HCT116 (cell line): ENCODE measurements around a stretch of chr1.

DNA sequence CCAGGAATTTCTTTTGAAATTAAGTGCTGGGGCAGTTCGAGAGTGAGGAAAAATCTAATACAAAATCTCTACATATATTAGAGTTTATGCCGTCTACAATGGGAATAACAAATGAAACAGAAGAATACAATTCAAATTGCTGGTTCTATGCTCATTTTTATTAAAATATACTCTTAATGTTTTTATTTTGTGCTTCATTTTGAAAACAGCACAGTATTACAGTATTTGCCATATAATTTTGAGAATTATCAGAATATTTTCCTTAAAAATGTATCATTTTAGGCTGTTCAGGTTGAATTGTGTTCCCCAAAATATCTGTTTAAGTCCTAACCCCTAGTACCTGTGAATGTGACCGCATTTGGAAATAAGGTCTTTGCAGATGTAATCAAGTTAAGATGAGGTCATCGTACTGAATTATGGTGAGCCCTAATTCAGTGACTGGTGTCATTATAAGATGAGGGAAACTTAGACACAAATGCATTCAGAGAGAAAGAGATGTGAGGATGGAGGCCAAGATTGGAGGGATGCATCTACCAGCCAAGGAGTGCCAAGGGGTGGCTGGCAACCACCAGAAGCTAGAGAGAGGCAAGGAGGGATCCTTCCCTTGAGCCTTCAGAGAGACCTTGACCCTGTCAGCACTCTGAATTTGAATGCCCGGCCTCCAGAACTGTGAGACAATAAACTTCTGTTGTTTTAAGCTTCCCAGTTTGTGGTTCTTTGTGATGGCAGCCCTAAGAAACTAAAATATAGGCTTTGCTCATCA is 4.0 kb downstream of the RAB4A start:
- RRBS, result no CpG with 5 or more reads among the region's 5 CpGs

DNA sequence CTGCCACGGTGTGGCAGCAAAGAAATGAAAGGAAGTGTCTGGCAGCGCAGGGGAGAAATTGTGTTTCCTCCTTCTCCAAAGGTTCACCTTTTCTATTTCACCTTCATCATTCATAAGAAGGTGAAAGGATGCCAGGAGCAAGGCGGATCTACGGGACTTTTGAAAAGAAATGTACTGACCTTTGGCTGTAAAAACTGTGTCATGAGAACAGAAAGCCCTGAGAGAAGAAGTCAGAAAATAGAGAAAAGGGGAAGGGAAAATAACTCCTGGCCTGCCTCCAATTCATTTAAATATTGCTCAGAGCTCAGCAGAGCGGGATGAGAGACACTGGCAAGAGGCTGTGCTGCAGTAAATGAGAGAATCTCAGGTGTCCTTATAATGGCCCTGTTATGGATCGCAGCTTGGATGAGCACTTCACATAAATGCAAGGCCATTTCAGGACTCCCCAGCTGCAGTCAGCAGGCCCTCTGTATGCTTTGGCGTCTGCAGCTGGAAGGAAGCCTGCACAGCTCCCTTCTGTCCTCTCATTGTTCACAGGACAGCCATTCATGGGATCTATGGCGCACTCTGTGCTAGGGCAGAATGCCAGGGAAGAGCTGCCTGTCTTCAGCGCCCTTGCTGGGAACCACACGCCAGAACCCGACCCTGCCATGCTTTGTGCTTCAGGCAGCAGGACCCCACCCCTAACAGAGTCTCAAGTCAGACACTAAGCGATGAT is 20.5 kb upstream of the ABCB10 start:
- RRBS, result no CpG with 5 or more reads among the region's 12 CpGs

GRCh38 chr1:229753680-229754273 is 127.7 kb downstream of the URB2 start:
- RRBS, result no CpG with 5 or more reads among the region's 7 CpGs

- RRBS, result no CpG with 5 or more reads among the region's 19 CpGs
Measured at GRCh38 chr1:230083894-230085269, 17.3 kb downstream of the GALNT2 start.

DNA sequence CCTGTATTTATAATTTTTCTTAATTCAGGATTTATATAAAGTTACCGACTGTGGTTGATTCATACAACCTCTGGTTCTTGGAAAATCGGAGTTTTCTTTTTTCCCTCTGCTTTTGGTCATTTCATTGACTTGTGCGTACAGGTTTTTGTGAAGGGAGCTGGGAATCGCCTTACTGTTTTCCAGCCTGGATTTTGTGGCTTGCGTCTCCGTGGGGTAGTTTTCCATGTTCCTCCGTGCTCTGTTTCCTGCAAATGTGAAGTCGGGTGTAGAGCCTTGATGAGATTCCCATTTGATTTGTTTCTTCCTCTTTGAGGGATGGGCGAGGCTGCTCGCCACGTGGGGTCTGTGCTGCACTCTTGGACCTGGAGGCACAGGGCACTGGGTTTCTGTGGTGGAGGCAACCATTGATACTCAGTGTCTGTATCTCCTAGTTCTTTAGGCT is 52.1 kb downstream of the GALNT2 start:
- RRBS, result no CpG with 5 or more reads among the region's 11 CpGs

GRCh38 chr1:230150363-230150586 is 83.2 kb downstream of the GALNT2 start:
- RRBS, result no CpG with 5 or more reads among the region's 3 CpGs

- RRBS, result no CpG with 5 or more reads among the region's 14 CpGs
Measured at GRCh38 chr1:230270565-230271387, 155.4 kb downstream of the PGBD5 start.

DNA sequence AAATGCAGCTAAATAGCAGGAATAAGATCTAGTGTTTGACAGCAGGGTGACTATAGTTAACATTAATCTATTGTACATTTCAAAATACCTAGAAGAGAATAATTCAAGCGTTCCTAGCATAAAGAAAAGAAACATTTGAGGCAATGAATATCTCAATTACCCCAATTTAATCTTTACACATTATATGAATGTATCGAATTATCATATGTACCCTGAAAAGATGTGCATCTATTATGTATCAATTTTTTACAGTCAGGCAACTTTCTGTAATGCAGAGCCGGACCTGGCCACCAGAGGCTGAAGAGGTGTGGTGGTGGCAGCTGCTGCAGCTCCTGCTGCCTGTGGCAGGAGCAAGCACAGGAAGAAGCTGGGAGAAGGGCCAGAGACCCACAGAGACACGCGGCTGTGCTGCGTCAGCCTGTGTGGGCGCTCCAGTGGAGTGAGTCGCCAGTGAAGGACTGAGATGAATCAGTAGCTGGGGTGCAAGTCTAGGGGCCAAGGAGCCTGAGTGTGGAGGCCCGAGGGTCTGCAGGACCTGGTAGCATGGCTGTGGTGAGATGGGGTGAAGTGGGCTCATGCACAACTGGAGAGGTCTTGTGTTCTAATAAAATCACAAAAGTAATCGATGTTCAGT is 74.3 kb upstream of the COG2 start:
- RRBS, result no CpG with 5 or more reads among the region's 10 CpGs

GRCh38 chr1:230643921-230644640 is 1.8 kb downstream of the COG2 start:
- RRBS, result no CpG with 5 or more reads among the region's 6 CpGs

GRCh38 chr1:230754725-230755569 is 7.8 kb downstream of the CAPN9 start:
- RRBS, result 59% methylated on average over 2 of the region's 8 CpGs

- RRBS, result no CpG with 5 or more reads among the region's 8 CpGs
Measured at GRCh38 chr1:230773059-230773535, 25.9 kb downstream of the CAPN9 start.

DNA sequence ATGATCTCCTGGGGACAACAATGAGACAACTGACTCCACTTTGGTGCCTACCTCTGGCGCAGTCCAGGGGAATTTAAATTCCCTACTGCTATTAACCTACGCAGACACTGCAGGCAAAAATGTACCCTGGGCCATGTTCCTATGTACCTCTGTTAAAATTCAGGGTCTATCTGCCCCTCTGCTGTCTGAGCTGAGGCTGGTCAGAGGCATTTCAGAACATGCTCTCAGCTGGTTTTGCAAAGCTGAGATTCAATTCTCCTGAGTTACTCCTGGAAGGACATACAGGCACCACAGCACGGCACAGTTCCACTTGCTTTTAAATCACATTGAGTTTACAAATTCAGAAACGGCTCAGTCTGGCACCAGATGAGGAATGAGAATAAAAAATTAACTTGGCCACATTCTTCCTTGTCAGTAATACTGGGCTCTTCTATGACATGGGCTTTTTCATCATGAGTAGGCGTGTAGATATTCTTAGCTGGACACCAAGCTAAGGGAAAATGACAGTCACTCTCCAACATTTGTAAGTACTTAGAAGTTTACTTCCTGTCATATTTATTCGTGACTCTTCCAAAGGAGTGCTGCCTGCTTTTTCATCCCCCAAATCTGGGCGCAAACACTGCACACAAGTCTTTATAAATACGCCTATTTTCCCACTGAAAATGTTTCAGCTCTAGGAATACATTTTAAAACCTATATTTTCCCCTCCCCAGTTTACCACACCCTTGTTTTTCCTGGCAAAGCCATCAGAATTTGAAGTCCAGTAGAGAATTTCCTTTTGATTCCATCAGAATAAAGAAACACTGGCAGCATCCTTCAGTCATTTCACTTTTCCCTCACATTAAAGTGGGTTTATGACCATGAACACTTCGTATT is 1.9 kb downstream of the C1orf198 start:
- RRBS, result no CpG with 5 or more reads among the region's 9 CpGs

DNA sequence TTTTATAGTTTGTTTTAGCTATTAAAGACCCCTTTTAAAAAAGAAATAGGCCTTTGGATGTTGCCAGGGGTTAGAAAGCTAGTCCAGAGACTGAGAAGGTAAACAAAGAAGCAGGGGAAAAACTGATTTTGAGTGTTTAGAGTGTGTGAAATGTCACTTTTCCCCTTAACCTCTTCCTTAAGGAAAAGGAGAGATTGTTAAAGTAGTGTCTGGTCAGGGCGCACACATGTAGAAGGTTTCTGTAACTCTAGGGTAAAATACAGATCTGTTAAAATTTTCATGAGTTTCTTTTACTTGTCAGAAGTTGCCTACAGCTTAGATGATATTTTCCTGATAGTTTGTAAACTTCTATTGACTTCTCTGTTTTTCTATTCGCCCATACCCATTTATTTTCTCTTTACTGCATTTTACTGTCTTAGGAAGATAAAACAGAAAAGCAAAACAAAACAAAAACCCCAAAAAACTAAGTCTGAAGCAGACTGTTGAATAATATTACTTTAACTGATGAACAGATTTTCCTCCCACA is 50.3 kb downstream of the DISC1 start:
- RRBS, result no CpG with 5 or more reads among the region's 2 CpGs

DNA sequence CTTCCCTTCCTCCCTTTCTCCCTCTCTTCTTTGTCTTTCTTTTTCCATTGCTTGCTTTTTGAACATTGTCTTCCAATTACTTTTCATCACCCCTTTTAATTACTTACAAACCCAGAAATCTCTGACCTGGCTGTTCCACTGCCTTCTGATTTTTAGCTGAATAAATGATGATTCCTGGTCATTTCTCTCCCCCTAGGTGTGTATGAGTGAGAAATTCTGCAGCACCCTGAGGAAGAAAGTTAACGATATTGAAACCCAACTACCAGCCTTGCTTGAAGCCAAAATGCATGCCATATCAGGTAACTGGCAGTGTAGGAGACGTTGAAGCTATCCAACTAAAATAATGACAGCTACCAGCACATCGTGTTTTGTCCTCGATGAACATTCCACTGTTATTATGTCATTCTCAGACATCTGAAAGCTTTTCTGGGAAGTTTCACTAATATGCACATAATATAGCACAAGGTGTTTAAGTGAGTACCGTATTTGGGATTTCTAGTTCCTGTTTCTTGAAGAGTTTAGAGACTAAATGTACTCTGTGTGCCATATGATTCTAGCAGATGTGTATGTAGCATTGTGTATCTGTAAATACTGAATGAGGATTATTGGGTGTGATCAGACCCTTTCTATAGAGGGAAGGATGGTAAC is 173.4 kb downstream of the DISC1 start:
- RRBS, result no CpG with 5 or more reads among the region's 5 CpGs

DNA sequence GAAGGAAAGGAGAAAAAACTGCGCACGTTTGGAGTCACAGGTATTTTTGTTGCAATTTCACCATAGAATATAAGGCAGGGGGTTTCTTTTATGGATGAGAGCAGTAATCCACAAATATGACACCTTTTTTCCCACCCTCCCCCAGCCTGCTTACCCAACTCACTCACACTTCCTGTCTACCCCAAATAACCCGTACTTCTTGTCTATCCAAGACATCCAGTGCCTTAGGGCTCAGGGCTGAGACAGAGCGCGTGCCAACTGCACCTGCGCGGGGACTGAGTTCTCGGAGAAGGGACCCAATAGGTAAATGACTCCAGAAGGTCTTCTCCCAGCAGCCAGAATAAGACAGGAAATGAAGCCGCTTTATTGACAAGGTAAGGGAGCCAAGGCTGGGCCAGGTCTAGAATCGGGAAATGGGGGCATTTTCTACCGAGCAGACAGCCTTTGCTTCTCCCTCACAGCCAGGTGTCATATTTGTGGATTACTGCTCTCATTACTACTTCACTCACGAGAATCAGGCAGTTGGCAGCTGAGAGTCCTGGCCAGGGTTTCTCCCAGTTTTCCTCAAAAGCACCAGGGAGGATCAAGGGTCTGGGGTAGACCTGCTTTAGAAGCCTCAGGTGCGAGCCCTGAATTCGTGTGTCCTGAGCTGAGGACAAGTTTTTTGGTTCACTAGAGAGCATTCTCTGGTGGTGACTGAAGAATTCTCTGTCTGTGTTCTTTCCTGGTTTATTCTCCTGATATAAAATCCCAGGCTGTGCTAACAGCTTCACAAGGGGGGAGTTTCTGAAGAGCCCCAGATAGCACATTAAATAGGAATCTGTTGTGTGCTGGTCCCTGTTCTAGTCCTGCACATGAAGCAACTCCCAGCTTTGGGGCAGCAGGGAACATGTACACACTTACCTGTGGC is 368.8 kb downstream of the SIPA1L2 start:
- RRBS, result no CpG with 5 or more reads among the region's 14 CpGs

- RRBS, result no CpG with 5 or more reads among the region's 4 CpGs
Measured at GRCh38 chr1:232291273-232291708, 338.6 kb downstream of the SIPA1L2 start.

DNA sequence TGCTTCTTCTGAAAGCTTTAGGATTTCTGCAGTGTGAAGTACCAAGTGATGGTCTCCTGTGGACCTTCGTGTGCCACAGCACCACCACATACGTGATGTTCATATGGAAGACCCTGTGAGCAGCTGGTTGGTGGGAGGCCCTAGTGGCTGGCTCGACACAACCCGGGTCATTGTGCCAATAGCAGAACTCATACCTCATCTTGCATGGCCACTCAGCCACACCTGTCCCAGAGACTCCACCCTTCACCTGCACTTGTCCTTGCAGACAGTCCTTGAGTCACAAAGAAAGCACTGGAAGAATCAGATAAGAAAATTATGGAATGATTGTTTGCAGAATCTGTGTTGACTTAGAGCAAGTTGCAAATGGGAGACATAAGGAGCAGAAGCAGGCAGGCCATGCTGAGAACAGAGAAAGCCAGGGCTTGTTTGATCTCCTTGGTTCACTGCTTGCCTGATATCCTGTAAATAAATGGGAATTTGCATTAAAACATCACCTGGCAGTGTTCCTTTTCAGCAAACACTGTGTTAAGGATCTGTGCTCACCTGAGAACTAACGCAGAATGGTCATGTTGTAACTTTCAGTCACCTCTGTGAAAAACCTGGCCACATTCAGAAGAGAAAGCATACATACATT is 307.7 kb downstream of the SIPA1L2 start:
- RRBS, result no CpG with 5 or more reads among the region's 5 CpGs

DNA sequence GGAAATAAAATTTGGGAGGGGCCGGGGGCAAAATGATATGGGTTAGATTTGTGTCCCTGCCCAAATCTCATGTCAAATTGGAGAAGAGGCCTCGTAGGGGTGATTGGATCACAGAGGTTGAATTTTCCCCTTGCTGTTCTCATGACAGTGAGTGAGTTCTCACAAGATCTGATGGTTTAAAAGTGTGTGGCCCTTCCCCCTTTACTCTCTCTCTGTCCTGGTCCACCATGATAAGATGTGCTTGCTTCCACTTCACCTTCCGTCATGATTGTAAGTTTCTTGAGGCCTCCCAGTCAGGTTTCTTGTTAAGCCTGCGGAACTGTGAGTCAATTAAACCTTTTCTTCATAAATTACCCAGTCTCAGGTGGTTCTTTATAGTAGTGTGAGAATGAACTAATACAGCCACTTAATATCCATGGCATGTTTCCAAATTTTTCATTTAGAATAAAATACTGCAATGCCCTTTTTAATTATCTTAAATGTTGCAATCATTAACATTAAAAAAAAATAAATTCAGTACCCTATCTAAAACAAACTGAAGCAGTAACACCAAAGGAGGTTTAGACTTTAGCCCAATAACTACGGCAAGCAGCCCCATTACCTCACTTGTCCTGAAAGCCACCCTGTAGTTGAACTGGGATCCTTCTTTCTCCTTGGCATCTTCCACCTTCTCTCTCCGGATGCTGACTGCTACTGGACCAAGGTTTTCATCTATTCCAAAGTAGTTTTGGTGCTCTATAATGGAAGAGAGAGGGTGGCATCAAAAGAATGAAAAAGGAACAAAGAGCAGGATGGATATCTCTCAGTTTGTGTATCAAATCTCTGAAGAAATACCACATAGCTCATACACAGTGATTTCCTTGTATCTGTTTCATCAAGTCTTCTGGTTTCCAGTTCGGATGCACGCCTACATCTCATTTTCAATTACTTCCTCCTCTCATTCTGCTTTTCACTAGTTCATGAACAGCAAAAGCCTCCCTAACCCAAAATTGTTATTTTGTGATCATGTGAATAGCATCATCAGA is 136.7 kb downstream of the SIPA1L2 start:
- RRBS, result no CpG with 5 or more reads among the region's 8 CpGs

DNA sequence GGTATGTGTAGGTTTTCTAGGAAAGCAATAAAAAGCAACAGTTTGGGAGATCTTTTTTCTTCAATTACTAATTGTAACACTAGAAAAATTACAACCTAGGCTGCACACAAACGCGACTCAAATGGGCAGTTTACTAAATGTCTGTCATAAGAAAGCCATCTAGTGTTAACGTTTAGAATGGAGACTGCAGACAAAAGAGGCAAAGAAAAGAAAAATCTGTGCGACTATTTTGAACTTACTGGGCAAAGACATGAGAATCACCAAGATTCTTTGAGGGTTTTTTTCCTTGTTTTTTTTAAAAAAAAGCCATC is 1.3 kb downstream of the SIPA1L2 start:
- RRBS, result no CpG with 5 or more reads among the region's 4 CpGs

DNA sequence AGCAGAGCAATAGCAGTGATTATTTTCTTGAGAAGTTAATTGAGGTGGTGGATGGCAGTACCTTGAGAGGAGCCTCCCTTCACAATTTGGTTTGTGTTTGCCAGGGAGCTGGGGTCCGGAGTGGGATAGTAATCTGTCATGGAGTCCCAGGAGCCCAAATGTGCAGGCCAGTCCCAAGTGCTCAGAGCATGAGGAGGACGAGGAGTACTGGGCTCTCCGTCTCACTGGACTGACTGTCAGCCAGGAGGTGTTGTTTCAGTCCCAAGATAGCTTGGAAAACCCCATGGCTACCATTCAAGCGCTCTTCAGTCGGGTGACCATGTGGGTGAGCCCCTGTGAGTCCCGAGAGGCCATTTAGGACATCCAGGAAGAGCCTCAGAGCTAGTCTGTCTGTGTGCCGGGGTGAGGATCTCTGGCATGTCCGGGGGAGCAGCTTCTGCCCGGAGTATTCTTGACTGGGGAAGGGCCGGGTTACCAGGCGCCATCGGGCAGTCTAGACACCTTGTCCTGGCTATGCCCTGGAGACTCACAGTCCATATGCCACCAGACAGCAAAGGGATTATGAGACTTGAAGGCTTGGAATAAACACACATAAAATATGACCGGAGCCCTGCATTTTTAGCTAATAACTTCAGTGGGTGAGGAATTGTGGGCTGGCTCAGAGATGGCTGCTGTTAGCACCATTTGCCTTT is 15.2 kb downstream of the NTPCR start:
- RRBS, result no CpG with 5 or more reads among the region's 13 CpGs